Mammary epithelial cell (primary cell): Measurements from ENCODE around the gene ARHGAP23.

DNA sequence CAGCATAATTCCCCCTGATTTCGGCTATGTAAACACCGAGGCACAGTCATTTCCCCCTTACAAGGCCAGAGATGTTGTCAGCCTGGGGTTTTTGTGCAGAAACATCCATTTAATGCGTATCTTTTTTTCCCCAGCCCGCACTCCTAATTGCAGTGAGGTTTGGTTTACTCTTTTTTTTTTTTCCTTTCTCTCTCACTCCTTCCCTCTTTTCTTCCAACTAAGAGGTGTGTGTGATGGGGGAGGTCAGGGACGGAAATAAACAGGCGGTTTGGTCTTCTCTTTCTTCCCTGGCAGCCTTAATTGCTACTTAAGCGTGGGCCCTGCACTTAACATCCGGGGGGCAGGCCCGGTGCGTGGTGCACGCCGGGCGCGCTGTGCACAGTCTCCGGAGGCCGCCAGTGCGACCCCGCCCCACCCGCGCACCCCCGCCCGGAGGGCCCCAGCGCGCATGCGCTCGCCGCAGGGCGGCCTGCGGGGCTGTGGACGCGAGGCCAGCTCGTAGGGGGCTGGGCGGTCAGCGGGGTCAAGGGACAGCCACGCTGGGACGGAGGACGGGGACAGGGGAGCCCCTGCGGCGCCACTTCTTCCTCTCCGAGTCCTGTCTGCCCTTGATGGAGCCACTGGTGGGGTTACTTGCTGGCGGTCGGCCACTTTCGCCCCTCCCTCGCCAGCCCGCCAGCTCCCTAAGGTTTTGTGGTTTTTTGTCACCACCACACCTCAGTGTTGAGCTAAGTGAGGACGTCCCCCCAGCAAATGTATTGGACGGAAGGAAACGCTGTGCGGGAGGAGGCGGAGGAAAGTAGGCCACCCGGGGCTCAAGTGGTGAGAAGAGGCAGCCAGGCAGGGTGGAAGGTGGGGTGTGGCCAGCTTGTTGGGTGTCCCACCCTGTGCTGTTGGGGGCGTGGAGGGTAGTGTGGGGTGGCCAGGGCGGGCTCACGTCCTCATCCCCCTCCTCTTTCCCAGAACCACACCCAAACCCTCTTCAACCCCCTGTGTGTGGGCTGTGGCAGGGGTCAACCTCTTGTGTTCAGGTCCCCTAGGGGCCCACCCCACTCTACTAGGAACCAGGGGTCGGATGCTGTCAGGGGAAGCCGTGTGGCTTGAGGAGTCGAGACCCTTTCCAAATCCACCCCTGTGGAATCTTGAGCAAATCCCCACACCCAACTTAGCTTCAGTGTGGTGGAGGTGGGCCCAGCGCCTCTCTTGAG, 121.0 kb downstream of the MRM1 start:
- CAGE, long polyA plus RNA, result no peak
- RRBS, result no CpG with 5 or more reads among the region's 58 CpGs

DNA sequence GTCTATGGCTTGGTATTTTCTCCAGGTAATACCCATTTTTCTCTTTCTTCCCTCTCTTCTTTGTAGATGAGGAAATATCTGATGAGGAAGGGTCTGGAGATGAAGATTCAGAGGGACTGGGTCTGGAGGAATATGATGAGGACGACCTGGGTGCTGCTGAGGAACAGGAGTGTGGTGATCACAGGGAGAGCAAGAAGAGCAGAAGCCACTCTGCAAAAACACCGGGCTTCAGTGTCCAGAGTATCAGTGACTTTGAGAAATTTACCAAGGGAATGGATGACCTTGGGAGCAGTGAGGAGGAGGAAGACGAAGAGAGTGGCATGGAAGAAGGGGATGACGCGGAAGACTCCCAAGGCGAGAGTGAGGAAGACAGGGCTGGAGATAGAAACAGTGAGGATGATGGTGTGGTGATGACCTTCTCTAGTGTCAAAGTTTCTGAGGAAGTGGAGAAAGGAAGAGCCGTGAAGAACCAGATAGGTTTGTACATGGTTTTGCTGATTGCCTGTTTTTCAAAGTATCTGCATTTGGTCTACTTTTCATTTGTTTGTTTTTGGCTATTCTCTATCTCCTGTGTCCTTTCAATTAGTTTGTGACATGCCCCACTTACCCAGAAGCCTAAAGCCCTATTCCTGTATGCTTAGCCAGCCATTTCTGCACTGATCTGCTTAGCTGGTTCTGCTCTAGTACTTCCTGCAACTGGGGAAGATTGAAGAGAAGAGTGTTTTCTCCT, 4.2 kb downstream of the AATF start:
- CAGE, long polyA plus RNA, result no peak
- RRBS, result no CpG with 5 or more reads among the region's 7 CpGs

GRCh38 chr17:37004879-37005417, 56.2 kb downstream of the AATF start:
- CAGE, long polyA plus RNA, result no peak
- RRBS, result no CpG with 5 or more reads among the region's 5 CpGs

DNA sequence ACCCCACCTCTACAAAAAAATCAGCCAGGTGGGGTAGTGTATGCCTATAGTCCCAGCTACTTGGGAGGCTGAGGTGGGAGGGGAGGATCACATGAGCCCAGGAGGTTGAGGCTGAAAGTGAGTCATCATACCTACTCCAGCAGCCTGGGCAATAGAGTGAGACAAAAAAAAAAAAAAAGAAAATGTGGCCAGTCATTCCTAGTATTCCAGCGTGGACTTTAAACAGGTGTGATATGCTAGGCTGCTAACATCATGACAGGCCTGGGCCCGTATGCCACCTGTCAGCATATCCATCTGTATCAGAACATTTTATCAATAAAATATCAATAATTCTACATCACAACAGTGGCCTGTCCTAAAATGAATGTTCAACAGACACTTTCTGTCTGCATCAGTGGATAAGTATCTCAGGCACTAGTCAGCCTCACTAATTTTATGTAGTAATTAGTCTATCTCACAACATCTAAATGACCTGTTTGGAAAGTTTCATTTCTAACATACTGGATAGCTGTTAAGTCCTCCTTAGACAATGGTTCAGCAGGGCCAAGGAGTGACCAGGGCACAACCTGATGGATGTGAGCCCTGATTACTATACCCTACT, 143.5 kb downstream of the AATF start:
- CAGE, long polyA plus RNA, result no peak
- RRBS, result no CpG with 5 or more reads among the region's 2 CpGs

GRCh38 chr17:37143702-37144502, 195.1 kb downstream of the AATF start:
- CAGE, long polyA plus RNA, result no peak
- RRBS, result no CpG with 5 or more reads among the region's 13 CpGs

DNA sequence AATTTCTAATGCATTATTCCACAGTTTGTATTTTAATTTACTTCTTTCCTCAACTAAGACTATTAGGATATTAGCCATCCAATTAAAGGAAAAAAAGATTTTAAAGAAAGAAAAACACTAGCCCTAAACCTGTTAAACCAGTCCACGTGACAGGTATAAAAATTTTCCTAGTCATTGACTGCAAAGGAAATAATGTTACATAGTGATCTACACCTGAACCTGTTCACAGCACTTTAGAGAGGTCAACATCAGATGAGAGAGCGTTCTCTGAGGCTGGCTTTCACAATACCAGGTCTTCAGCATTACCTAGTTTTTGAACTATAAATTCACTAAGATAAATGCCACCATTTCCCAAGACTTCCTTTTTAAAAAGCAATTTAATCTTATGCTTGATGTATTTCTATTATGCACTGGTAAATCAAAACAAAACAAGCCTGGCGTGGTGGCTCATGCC, 19.0 kb upstream of the C17orf78 start:
- CAGE, long polyA plus RNA, result no peak
- RRBS, result no CpG with 5 or more reads among the region's 3 CpGs

DNA sequence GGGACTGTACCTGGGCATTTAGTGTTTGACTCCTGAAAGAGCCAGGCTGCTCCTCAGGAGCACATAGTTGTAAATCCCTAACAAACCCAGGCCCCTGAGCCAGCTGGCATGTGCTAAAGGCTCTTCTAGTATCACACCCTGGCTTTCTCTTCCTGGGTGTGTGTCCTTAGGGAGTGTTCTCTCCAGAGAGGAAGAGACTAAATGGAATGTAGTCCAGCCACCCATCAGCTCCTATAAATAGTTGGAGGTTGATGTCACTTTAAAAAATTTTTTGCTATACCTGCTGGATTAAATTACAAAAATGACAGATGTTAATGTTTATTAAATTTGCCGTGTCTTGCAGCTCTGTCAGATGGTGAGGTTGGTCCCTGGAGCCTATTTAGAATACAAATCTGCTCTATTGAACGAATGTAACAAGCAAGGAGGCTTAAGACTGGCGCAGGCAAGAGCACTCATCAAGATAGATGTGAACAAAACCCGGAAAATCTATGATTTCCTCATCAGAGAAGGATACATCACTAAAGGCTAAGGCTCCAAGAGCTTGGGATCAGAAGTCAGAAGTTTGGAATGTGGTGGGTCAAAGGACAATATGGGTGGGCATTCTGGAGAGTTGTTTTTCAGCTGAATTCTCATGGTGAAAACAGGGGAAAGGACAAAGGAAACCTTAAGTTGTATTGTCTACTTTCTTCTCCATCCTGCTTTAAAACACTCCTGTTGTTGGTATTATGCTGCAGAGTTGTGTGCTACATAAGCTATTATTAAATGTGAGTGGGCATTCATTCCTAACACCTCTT, 13.0 kb upstream of the DUSP14 start:
- CAGE, long polyA plus RNA, result no peak
- RRBS, result no CpG with 5 or more reads among the region's 4 CpGs

DNA sequence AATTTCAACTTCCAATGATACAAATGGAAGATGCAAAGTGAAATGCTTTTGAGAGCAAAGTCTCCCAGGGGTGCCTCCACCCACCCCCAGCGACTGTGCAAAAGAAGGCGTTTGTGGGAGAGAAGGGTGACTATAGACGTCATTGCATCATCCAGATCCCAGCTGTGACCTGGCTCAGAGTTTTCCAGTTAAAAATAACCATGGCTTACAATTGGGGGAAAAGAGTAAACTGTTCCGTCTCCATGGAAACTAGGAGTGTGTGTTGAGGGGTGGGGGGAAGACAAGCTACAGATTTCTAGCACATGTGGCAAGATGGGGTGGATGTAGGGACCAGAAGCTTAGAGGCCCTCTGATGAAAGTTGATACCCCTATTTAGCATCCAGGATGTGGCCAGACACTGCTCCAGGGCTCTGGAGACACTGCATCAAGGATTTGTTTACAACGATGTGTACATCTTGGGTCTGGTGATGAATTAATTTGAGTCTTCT, 6.4 kb upstream of the DUSP14 start:
- CAGE, long polyA plus RNA, result no peak
- RRBS, result no CpG with 5 or more reads among the region's 5 CpGs

DNA sequence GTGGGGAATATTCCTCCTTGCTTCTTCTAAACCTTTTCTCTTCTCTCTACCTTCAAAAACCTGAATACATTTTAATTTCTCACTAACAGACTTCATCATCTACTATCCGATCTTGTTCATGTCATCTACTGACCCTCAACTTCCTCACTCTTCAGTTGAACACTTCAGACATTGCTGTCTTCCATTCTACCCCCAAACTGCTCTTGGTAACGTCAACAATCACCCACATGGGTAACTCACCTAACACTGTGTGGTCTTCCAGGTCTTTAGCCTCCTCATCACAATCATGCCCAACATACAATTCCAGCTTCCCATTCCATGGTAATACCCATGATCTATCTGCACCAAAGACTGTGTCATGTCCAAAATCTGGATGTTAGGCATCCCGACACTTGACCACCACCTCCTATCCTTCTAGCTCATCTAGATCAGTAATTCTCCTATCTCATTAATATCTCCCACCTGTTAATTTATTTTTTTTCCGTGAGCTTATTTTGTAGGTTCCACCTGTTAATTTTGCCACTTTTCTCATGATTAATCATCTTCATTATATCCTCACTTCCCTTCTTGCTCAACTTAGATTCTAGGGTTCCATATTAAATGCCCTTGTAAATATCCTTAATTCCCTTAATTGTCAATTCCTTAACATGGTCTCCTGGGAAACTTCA, 21.6 kb downstream of the SYNRG start:
- CAGE, long polyA plus RNA, result no peak
- RRBS, result no CpG with 5 or more reads among the region's 4 CpGs

GRCh38 chr17:37708710-37709387, 36.0 kb downstream of the HNF1B start:
- CAGE, long polyA plus RNA, result no peak
- RRBS, result no CpG with 5 or more reads among the region's 10 CpGs

GRCh38 chr17:37712798-37713879, 31.7 kb downstream of the HNF1B start:
- CAGE, long polyA plus RNA, result no peak
- RRBS, result no CpG with 5 or more reads among the region's 12 CpGs

DNA sequence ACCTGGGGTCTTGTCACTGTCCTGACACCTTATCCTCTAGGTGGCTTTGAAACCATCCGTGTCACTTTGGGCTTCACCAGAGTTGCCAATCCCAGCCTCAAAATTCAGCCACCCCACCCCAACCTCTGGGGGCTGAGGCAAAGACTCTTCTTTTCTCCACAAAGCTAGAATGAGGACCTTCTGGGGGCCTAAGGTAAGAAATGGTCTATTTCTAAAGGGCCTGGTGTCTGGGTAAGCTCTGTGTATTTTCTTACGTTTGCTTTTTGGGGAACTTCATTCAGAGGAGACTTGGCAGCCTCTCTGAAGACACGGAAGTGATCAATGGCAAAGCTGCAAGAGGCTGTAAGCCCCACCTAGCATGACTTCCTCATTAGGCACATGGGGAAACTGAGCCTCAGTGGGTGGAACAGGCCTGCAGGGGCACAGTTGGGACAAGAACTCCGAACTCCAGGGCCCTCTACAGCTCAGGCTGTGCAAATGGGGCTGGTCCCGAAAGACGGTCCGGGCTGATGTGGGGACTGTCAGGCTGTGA, 80.2 kb upstream of the TBC1D3K start:
- CAGE, long polyA plus RNA, result no peak
- RRBS, result no CpG with 5 or more reads among the region's 7 CpGs

GRCh38 chr17:37849137-37849540, 75.1 kb upstream of the TBC1D3K start:
- CAGE, long polyA plus RNA, result no peak
- RRBS, result no CpG with 5 or more reads among the region's 3 CpGs

DNA sequence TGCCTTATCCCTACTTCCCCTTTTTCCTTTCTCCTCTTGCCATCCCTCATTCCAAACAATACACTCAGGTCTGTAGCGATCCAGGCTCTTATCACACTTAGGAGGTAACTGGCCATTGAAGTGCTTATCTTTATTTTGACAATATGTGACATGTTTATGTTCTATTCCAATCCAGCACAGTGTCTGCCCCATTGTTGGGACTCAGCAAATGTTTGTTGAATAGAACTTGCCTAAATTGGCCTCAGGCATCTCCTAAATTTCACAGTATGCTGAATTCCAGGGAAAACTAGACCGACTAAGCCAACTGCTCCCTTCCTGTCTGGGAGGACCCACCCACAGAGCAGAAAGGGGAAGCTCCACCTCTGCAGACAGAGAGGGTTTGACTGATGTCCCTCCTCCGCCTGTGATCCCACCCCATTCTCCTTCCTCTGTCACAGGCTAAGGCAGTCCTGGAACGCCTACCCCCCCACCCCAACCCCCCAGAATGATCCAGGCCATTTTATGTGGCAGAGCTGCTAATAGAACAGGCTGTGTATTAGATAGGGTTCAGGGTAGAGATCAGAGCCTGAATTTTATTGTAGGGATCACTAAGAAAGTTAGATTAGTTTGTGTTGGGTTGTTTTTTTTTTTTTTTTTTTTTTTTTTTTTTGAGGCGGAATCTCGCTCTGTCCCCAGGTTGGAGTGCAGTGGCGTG, 19.8 kb upstream of the MRPL45 start:
- CAGE, long polyA plus RNA, result no peak
- RRBS, result no CpG with 5 or more reads among the region's 7 CpGs

GRCh38 chr17:38320471-38320887, 23.3 kb downstream of the GPR179 start:
- CAGE, long polyA plus RNA, result no peak
- RRBS, result no CpG with 5 or more reads among the region's 10 CpGs

- CAGE, long polyA plus RNA, result no peak
- RRBS, result no CpG with 5 or more reads among the region's 10 CpGs
Observed at GRCh38 chr17:38395741-38396381, 32.4 kb upstream of the ARHGAP23 start.

GRCh38 chr17:38427851-38428762, at the start of gene ARHGAP23:
TSS of gene ARHGAP23 (plus strand) at chr17:38428464.
- CAGE, long polyA plus RNA, result no peak
- RRBS, result no CpG with 5 or more reads among the region's 60 CpGs

DNA sequence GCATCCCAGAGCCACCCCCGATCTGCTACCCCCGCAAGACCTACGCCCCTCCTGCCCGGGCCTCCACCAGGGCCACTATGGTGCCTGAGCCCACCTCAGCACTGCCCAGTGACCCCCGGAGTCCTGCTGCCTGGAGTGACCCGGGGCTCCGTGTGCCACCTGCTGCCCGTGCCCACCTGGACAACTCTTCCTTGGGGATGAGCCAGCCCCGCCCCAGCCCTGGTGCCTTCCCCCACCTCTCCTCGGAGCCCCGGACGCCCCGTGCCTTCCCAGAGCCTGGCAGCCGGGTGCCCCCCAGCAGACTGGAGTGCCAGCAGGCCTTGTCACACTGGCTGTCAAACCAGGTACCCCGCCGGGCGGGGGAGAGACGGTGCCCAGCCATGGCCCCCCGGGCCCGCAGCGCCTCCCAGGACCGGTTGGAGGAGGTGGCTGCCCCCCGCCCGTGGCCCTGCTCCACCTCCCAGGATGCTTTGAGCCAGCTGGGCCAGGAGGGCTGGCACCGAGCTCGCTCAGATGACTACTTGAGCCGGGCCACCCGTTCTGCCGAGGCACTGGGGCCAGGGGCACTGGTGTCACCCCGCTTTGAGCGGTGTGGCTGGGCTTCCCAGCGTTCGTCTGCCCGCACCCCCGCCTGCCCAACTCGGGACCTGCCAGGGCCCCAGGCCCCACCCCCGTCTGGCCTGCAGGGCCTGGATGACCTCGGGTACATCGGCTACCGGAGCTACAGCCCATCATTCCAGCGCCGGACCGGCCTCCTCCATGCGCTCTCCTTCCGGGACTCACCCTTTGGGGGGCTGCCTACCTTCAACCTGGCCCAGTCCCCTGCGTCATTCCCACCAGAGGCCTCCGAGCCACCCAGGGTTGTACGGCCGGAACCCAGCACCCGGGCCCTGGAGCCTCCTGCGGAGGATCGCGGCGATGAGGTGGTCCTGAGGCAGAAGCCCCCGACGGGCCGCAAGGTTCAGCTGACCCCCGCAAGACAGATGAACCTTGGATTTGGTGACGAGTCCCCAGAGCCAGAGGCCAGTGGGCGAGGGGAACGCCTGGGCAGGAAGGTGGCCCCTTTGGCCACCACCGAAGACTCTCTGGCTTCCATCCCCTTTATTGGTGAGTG, 38.3 kb downstream of the ARHGAP23 start:
- CAGE, long polyA plus RNA, result no peak
- RRBS, result no CpG with 5 or more reads among the region's 62 CpGs

DNA sequence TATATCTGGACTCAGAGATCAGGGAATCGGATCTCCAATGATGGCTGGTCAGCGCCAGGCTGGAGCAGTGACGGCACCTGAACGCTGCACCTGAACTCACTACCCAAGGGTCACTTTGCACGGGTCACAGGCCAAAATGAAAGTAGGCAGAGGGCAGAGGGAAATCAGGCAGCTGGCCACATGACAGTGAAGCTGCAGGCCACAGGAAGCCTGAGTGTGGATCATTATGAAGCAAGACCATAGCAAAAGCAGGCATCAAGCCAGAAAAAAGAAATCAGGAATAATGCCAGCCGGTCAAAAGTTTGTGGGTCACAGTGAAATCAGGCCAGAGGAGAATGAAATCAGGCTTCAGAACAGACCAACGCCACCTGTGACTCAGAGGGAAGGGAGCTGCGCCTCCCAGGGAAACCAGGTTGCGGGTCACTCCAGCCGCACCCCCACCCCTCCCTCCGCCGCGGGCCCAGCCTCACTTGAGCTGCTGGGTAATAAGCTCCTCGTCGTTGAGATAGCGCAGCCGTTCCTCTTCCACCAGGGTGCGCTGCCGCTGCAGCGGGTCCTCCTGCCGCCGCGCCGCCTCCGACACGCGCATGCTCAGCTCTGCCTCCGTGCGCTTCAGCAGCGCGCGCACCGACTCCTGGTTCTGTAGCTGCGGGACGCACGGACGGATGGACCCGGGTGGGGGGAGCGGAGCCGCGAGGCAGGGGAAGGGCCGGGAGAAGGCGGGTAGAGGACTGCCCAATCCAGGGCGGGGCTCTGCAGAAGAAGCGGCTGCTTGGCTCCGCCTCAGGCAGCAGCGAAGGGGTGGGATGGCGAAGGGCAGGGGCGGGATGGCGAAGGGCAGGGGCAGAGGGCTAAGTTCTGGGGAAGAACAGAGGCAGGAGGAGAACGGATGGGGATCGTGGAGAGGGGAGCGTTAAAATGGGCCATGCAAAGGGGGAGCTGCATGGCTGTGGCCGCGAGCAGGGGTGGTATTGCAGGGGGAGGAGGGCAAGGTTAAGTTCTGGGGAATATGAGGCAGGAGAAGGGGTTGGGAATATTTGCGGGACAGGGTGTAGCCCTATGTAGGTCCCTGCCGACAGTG, 47.7 kb downstream of the SRCIN1 start:
- CAGE, long polyA plus RNA, result no peak
- RRBS, result no CpG with 5 or more reads among the region's 57 CpGs

- CAGE, long polyA plus RNA, result no peak
- RRBS, result no CpG with 5 or more reads among the region's 19 CpGs
Observed at GRCh38 chr17:38584244-38585018, 21.3 kb downstream of the SRCIN1 start.